SK-N-MC (cell line): ENCODE measurements around a stretch of chr7.

GRCh38 chr7:98616232-98616828 lies 755 bp upstream of the NPTX2 start:
- RRBS = 7% methylated on average over 18 of the region's 47 CpGs

DNA sequence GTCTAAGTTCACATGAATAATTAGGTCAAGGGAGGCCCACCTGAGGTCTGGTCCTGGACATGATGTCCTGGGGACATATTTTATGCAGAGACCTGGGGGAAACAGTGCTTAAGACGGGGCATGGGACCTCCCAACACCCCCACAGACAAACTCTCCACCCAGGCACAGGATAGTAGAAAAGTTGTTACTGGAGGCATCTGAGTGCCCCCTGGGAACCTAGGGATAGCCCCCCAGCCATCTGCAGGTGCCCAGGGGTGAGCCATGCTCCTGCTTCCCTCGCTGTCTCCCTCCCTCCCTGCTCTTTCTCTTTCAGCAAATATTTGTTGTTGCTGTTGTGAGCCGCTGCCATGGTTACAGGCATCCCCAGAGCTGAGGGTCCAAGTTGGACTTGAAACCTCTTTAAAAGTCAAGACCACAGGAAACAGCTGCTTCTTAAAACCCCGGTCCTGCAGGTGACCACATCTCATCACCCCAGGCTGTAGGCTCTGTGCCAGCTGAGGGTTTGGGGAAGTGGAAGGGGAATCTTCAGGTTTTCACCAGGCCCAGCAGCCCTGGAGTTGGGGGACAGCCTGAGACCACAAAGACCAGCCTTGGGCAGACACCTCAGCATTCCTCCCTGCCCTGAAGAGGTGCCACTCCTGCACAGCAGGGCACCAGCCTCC lies 24.4 kb downstream of the NPTX2 start:
- RRBS = no CpG with 5 or more reads among the region's 4 CpGs

GRCh38 chr7:99040218-99041118 lies 103.4 kb downstream of the SMURF1 start:
- RRBS = no CpG with 5 or more reads among the region's 29 CpGs

DNA sequence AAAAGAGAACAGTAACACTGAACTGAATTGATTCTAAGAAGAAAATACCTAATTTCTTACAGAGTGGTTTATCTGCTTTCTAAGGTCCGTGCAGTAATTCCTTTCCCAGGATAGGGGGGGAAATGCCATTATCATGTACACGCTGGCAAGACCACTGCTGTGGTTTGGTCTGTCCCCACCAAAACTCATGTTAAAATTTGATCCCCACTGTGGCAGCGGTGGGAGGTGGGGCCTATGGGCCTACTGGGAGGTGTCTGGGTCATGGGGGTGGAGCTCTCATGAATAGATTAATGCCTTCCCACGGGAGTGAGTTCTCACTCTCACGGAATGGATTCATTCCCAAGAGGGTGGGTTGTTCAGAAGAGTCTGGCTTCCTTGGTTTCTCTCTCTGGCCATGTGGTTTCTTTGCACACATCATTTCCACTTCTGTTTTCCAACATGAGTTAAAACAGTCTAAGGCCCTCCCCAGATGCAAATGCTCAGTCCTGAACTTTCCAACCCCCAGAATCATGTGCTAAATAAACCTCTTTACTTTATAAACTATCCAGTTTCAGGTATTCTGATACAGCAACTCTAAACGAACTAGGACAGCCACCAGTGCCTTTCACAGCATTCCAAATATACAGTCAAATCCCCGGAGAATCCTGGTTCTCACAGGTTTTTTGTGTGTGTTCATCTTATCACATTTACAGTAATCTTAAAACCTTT lies 44.4 kb downstream of the SMURF1 start:
- RRBS = no CpG with 5 or more reads among the region's 7 CpGs

- RRBS = no CpG with 5 or more reads among the region's 10 CpGs
These were observed 37.3 kb downstream of the SMURF1 start for GRCh38 chr7:99106308-99107245.

DNA sequence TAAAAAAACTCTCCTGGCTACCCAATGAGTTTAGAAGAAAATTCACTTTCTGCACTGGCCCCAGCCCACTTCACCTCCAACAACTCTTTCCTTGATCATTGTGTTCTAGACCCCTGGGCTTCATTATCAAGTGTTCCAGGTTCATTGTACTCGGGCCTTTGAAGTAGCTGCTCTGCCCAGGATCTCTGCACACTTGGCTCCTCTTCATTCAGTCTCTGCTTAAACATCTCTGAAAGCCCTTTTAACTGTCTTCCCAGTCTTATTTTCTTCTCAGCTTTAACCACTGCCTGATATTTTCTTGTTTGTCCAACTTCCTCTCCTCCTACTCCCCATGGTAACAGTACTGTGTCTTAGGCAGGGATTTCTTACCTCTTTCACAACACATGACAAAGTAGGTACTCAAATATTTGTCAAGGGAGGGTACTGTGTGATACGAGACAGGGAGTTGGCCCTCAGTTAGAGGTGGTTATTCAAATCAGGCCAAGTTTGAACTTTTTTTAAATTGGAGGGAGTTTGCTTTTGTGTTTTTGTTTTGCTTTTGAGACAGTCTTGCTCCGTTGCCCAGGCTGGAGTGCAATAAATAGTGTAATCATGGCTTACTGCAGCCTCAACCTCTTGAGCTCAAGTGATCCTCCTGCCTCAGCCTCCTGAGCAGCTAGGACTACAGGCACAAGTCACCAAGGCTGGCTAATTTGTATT lies 2.3 kb upstream of the KPNA7 start:
- RRBS = no CpG with 5 or more reads among the region's 3 CpGs

GRCh38 chr7:99404750-99405351 lies 3.5 kb downstream of the PDAP1 start:
- RRBS = no CpG with 5 or more reads among the region's 22 CpGs

GRCh38 chr7:99465221-99465425 lies 844 bp downstream of the ATP5MF start:
- RRBS = no CpG with 5 or more reads among the region's 5 CpGs

GRCh38 chr7:99490592-99491634 lies 9.2 kb downstream of the ZNF394 start:
- RRBS = no CpG with 5 or more reads among the region's 11 CpGs

- RRBS = no CpG with 5 or more reads among the region's 4 CpGs
These were observed 6.2 kb downstream of the CYP3A5 start for GRCh38 chr7:99673525-99674057.

DNA sequence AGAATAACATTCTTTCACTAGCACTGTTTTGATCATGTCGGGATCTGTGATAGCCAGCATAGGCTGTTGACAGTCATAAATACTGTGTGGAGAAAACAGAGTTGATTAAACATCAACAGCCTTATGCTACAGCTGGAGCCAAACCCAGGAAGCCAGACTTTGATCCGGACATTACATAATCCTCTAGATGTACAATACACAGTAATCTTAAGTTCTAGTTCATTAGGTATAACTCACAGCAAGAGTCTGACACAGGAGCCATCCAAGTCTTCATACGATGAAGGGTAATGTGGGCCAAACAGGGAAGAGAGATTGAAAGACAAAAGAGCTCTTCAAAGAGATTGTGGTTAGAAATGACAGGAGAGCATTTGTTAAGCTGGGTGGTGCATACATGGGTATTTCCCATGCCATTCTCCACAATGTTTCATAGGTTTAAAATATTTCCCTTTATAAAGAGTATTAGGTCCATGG lies 14.6 kb downstream of the CYP3A7 start:
- RRBS = no CpG with 5 or more reads among the region's 3 CpGs

DNA sequence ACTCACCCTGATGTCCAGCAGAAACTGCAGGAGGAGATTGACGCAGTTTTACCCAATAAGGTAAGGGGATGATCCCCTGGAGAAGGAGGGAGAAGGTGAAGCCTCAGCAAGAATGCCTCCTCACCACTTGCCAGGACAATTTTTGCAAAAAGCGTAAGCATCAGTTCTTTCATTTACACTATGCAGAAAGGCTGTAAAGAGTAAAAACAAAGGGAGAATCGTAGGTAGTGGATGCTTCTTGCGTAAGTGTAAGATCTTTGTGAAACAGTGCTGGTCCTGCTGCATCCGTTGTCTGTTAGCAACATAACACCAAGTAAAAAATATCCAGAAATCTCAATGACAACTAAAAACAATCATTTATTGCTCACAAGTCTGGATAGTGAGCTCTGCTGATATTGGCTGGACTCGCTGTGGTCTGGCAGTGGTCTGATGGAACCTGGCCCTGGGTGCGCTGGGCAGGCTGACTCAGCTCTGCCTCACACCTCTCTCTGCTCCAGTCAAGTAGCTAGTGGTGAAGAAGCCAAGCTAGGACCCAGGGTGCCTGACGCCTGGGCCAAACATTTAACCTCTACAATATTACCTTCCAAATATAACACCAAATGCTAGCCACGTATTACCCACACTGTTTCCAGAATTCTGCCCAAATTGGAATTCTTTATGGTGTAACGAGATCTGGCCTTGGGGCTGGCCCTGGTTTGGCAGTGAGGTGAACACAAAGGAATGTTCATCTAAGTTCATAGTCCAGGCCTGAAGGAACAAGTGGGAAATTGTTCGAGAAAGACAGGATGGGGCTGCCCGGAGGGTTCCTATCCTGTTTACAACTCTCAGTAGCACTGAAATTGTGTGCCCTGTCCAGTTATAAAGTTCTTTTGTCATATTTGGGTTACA lies 16.7 kb downstream of the OR2AE1 start:
- RRBS = no CpG with 5 or more reads among the region's 12 CpGs

GRCh38 chr7:99891694-99892873 lies 15.3 kb upstream of the OR2AE1 start:
- RRBS = no CpG with 5 or more reads among the region's 20 CpGs

DNA sequence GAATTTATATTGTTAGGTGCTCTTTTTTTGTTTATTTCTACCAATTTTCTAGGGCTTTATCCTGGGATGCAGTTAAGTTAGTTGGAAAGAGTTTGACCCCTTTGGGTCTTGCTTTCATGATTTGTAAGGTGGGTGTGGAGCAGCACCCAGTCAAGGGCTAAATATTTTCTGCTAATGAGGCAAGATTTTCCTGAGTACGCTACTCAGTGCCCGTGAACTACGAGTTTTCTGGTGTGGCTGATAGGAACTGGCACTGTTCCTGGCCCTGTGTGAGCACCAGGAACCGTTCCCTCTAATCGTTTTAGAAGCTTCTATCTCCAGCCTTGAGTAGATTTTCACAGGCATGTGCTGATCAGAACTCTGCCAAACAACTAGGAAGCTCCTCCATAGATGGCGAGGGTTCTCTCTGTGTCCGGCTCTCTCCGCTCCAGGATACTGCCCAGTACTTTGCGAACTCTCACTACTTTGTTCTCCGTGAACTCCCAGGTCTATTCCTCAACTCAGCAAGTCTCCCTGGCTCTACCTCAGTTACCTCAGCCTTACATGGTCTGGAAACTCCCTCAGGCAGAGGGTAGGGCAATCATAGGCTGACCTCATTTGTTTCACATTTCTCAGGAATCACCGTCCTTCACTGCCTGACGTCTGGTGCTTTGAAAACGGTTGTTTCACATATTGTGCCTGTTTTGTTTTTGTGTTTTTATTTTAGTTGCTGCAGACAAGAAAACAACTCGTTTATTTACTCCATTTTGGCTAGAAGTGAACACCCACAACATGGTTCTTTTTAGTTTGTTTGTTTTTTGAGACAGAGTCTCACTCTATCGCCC lies 17.7 kb downstream of the TRIM4 start:
- RRBS = no CpG with 5 or more reads among the region's 15 CpGs

DNA sequence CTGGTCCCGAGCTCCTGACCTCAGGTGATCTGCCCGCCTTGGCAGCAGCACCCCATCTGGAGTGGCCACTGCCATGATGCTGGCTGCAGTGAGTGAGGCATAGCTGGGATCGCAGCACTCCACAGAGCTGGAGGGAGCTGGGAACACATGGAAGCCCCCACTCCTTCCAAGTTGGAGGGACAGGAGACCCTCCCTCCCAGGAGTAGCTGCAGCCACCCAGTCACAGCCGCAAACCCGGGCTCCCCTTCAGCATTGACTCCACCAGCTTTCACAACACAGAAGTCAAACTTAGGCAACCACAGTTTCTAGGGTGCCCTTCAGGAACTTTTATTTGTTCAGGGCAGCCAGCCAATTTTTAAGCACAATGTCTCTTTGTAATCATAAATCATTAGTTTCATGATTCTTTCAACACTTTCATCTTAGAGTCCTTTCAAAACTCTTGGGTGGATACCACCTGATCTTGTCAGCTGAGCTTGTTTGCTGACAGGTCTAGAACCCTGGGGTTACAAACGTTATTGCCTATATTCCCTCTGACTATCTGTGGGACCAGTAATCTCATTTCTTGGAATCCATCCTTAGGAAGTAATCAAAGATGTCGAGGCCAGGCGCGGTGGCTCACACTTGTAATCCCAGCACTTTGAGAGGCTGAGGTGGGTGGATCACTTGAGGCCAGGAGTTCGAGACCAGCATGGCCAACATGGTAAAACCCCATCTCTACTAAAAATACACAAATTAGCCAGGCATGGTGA lies 2.7 kb upstream of the ZKSCAN1 start:
- RRBS = no CpG with 5 or more reads among the region's 10 CpGs

GRCh38 chr7:100034102-100035320 lies 15.1 kb upstream of the ZSCAN21 start:
- RRBS = no CpG with 5 or more reads among the region's 18 CpGs

GRCh38 chr7:100077096-100077582 lies 4.4 kb downstream of the ZNF3 start:
- RRBS = no CpG with 5 or more reads among the region's 6 CpGs

GRCh38 chr7:100078952-100079591 lies 2.5 kb downstream of the ZNF3 start:
- RRBS = no CpG with 5 or more reads among the region's 9 CpGs

DNA sequence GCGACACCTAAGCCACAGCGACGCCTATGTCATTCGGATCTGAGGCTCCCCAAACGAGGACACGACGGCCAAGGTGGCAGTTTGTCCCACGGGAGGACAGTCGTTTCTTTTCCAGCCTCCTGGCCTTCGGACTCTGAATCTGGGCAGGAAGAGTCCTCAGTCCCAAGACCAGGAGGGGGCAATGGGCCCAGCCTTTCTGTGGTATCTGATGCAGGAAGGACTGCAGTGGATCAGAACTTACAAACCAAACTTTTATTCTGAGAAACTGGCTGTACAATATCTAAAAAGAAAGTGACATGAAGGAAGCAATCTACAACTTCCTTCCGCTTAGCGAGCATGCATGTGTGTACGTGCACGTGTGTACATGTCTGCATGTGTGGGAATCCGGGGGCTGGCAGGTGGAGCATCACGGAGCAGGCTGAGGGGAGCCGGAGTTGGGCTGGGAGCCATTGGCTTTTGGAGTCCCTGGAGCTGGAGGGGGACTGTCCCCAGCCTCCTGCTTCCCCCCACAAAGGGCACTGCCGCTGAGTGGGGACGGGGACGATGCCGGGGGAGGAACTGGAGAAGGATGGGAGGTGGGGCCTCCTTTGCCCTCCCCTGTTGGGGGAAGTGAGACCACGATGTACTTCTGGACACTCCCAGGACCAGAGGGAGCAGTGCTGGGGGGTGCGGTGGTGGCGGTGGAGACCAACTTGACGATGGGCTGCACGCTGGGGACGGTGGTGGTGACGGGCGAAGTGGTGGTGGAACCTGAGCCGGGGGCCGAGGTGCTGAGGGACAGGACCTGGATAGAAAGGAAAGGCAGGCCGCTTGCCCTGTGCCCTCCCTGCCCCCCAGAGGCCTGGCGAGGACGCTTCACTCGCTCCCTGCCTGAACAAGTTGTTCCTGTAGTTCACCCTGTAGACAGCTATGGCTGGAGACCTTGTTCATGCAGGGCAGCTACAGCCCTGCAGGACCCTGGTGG lies 5.7 kb downstream of the AP4M1 start:
- RRBS = 85% methylated on average over 3 of the region's 35 CpGs